Parotid gland (tissue), 1 donor: ENCODE results near the genes SHC2 and FSTL3.

DNA sequence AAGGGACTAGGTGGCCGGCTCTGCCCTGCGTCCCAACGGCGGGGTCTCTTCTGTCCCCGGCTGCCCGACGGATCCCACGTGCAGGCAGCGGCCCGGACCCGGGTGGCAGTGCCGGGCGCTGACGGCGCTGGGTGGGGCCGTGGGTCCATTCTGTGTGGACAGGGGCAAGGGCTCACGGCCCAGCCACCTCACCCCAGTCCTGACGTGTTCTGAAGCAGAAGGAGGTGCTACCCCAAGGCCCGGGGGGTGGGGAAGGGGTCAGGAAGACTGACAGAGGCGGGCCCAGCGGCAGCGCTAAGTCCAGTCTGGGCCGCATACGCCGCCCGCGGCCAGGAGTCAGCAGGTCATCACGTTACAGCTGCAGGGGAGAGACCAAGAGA lies 15.1 kb upstream of the PLPP2 start:
- PRO-cap: no peak

GRCh38 chr19:386696-387097 lies 10.9 kb upstream of the THEG start:
- PRO-cap: no peak

GRCh38 chr19:460498-461507 lies at the start of gene SHC2:
SHC2 (minus strand) TSS chr19:461033.
- PRO-cap: unidirectional peak, minus-strand start at chr19:461031

DNA sequence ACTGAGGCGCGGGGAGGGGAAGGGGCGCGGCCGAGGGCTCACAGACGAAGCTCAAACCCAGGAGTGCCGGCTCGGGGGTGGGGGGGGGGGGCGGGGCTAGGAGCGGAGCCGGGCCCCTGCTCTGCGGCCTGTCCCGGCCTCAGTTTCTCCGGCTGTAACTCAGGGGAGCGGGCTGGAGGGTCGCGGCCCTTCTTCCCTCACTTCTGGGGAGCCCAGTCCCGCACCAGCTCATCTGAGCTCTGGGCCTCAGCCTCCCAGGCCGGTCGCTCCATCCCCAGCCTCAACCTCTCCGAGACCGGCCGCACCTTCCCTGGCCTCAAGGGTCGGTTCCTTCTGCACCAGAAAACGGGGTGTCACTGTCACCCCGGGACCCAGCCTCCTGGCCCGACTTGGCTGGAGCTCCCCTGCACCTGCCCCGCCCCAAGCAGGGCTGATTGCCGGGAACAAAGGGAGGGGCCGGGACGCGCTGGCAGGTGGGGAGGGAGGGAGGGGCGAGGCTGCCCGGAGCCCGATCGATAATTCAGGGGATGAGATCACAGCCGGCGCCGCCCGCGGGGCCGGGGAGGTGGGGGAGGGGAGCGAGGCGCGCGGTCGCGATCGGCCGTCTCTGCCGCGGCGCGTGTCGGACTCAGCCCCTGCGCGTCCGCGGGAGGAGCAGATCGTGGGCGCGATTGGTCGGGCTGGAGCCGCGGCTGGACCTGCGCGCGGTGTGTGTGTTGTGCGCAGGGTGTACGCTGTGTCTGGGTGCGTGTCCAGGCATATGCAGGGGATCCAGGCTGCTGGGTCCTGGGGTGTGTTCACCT lies 876 bp upstream of the SHC2 start:
- PRO-cap: bidirectional peak, plus-strand start at position 563 of the sequence, minus-strand start at position 426 of the sequence

DNA sequence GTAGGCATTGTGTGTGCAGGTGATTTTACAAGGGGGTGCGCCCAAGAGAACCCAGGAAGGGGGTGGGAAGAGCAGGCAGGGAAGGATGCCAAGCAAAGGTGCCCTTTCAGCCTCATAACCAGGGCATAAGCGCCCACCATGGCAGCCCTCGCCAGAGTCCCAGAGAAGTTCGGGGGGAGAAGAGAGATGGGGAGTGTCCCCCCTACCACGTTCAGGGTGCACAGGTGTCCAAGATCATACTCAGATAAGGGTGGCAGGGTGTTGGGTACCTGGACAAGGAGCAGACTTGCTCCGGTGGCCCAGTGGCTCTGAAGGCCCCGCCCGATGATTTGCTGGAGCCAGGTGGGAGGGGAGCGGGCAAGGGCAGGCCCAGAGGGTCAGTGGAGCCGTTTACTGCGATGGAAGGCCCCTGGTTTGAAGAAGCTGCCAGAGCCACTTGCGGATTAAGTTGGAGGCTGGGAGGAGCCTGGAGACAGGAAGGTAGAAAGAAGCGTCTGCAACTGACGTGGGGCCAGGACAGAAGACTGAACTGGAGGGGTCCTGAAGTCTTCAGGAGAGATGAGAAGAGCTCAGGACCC lies 1.4 kb downstream of the TPGS1 start:
- PRO-cap: no peak

DNA sequence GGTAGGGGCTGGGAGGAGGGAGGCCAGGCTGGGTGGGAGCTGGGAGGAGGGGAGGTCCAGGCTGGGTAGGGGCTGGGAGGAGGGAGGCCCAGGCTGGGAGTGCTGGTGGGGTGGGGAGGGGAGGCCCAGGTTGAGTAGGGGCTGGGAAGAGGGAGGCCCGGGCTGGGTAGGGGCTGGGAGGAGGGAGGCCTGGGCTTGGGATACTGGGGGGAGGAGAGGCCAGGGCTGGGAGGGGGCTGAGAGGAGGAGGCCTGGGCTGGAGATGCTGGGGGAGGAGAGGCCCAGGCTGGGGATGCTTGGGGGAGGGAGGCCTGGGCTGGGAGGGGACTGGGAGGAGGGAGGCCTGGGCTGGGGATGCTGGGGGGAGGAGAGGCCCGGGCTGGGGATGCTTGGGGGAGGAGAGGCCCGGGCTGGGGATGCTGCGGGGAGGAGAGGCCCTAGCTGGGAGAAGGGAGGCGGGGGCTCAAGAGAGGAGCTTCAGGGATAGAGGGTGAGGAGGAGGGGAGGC lies 11.0 kb downstream of the TPGS1 start:
- PRO-cap: no peak

- PRO-cap: no peak
Observed at GRCh38 chr19:534697-535292, 3.2 kb downstream of the CDC34 start.

GRCh38 chr19:582512-583556 lies 6.8 kb upstream of the HCN2 start:
- PRO-cap: no peak

GRCh38 chr19:675943-676768 lies at the start of gene FSTL3:
FSTL3 (plus strand) TSS chr19:676392.
- PRO-cap: unidirectional peak, plus-strand start at chr19:676397

DNA sequence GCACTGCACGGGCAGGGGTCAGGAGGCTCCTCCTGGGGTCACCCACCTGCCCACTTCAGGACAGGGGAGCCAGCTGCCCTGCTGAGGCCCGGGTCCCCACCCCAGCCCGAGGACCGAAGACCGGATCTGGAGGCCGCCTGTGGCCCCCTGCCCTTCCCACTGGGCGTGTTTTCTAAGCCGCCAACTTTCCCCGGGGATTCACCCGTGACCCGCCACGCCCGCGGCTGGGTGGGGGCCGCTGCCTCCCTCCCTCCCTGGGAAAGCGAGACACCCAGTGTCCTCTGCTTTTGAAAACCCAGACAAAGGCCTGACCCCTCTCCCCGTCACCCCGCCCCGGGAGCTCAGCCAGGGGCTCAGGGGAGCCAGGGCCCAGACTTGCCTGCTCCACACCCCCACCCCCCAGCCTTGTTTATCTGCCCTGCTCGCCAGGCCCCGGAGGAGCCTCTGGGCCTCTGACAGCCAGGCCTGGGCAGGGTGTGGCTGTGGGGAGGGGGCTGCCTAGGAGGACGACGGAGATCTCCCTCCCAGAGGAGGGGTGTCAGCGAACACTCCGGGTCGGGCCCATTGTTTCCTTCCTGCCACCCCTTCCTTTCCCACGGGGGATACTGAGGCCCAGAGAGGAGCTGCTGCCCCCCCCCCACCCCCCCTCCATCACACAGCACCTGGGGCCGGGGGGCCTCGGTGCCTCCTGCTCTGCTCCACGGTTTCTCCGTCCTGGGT lies 1.4 kb downstream of the PALM start:
- PRO-cap: bidirectional peak, plus-strand start at position 215 of the sequence, minus-strand start at position 161 of the sequence

DNA sequence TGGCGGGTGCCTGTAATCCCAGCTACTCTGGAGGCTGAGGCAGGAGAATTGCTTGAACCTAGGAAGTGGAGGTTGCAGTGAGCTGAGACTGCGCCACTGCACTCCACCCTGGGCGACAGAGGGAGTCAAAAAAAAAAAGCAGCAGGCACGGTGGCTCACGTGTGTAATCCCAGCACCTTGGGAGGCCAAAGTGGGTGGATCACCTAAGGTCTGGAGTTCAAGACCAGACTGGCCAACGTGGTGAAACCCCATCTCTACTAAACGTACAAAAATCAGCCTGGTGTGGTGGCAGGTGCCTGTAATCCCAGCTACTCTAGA lies 6.2 kb upstream of the MISP start:
- PRO-cap: no peak

DNA sequence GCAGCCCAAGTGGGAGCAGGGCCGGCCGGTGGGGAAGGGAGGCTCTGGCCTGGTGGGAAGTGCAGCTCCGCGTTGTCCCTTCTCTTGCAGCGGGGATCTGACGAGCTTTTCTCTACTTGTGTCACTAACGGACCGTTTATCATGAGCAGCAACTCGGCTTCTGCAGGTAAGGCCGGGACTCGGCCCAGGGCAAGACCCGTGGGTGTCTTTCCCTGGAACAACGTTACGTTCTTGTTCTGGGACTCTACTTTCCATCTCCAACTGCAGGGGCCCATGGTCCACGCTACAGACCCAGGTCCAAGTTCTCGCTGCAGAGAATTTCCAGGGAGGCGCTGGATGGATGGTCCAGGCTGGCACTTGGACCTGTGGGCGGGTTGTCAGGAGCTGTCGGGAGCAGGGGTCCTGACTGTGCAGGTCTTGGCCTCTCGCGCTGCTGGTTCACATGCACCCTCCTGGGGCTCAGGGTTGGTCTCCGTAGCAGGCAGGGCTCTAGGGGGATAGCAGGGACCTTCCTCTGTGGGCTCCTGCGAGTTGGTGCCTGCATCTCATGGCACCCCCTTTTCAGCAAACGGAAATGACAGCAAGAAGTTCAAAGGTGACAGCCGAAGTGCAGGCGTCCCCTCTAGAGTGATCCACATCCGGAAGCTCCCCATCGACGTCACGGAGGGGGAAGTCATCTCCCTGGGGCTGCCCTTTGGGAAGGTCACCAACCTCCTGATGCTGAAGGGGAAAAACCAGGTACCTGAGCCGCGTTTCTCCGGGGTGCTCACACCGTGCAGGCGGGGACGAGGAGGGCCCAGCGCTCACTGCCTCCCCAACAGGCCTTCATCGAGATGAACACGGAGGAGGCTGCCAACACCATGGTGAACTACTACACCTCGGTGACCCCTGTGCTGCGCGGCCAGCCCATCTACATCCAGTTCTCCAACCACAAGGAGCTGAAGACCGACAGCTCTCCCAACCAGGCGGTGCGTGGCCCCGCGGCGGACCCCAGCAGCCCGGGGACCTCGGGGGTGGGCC lies 6.5 kb downstream of the PTBP1 start:
- PRO-cap: no peak

GRCh38 chr19:862119-862848 lies 2.8 kb downstream of the CFD start:
- PRO-cap: no peak

DNA sequence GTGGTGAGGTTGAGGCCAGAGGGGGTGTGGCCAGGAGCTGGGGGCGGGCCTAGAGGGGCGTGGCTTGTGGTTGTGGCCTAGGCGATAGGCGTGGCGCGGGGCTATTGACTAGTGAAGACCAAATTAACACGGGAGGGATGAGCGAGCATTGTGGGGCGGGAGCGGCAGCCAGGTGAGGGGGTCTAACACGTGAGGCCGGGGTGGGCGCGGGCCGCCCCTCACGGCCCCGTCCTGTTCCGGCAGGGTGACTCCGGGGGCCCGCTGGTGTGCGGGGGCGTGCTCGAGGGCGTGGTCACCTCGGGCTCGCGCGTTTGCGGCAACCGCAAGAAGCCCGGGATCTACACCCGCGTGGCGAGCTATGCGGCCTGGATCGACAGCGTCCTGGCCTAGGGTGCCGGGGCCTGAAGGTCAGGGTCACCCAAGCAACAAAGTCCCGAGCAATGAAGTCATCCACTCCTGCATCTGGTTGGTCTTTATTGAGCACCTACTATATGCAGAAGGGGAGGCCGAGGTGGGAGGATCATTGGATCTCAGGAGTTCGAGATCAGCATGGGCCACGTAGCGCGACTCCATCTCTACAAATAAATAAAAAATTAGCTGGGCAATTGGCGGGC lies 3.5 kb downstream of the CFD start:
- PRO-cap: no peak

DNA sequence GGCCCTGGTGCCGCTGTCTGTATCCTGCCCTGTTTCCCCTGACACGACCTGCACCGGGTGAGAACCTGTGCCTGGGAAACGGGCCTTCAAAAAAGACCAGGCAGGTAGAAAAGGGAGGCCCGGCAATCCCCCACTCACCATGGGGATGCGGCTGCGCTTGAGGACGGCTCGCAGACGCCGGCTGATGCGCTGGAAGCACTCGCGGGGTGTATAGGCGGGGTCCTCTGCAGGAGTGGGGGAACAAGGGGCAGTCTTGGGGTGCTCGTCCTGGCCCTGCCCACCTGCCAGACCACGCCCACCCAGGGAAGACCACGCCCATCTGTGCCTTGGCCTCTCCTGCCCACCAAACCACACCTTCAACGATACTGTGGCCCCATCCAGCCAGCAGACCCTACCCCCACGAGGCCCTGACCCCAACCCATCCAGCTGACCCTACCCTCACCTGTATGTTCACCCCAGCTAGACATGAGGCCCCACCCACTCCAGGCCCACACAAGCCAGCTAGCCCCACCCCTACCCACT lies 7.0 kb upstream of the MED16 start:
- PRO-cap: no peak

GRCh38 chr19:906360-906979 lies 6.5 kb downstream of the R3HDM4 start:
- PRO-cap: no peak

GRCh38 chr19:907175-907796 lies 5.7 kb downstream of the R3HDM4 start:
- PRO-cap: no peak

GRCh38 chr19:918572-919183 lies 1.5 kb downstream of the KISS1R start:
- PRO-cap: no peak

GRCh38 chr19:982516-983277 lies 1.4 kb upstream of the WDR18 start:
- PRO-cap: no peak

DNA sequence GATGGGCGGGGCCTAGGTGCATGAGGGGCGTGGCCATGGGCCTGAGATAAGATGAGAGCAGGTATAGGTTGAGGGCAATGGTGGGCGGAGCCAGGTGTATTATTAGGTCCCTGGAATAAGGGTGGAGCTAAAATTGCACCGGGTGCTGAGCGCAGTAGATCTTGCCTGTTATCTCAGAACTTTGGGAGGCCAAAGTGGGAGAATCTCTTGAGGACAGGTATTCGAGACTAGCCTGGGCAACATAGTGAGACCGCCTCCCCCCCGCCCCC lies 5.4 kb downstream of the ABCA7 start:
- PRO-cap: no peak